Parotid gland (tissue), 1 donor: ENCODE data around the genes CISH, MAPKAPK3, RBM15B, RAD54L2 and DUSP7.

- PRO-cap = no peak
Measured at GRCh38 chr3:50356409-50357115, 2.8 kb downstream of the TMEM115 start.

GRCh38 chr3:50390569-50391133 lies 31.3 kb upstream of the TMEM115 start:
- PRO-cap = no peak

GRCh38 chr3:50445829-50446526 lies 57.5 kb downstream of the CACNA2D2 start:
- PRO-cap = no peak

DNA sequence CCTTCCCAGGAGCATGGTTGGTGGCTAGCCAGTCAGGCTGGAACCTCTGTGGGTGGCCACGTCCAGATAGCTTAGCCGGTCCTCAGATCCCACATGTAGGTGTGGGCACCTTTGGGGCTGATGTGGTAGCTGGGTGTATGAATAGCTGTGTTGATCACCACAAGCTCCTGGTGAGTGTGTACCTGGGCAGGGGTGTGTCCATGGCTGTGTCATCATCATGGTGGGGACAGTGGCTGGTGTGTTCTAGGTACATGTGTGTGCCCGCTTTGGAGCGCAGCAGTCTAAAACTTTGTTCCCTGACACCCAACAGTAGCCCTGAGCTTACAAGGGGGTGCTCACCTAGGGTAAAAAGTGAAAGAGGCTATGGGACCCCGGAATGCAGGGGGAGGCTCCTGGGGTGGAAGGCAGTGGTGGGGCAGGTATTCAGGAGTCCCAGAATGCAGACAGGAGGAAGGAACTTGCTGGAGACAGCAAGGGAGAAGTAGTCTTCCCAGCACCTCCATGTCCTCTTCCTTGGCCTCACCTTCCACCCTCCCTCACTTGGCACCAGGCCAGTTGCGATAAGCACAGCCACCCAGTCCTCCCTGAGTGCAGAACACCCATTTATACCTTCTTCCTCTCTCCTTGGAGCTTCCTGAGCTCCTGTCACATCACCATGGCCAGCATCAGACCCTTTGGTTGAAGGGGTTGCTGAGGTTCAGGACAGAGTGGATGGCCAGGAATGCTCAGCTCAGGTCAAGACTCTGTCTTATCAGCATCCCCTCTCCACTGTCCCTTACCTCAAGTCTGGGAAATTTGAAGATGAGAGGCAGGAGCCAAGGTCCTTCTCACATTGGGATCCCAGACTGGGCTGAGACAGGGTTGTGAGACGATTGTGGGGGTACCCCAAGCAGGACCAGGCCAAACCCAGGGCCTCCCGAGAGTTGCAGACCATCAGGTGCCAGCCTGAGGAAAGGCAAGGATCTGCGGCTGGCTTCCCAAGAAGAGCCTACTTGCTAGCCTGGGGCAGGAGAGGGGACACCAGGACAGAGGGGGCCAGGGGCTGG lies 1.1 kb downstream of the CISH start:
- PRO-cap = no peak

GRCh38 chr3:50611462-50612418 lies at the start of gene CISH:
CISH (minus strand) TSS chr3:50611774.
- PRO-cap = bidirectional peak, plus-strand start at chr3:50612136, minus-strand start at chr3:50611767; unidirectional peak, plus-strand start at chr3:50612217

GRCh38 chr3:50616356-50617272 lies at the start of gene MAPKAPK3:
MAPKAPK3 (plus strand) TSS chr3:50617151.
- PRO-cap = no peak

DNA sequence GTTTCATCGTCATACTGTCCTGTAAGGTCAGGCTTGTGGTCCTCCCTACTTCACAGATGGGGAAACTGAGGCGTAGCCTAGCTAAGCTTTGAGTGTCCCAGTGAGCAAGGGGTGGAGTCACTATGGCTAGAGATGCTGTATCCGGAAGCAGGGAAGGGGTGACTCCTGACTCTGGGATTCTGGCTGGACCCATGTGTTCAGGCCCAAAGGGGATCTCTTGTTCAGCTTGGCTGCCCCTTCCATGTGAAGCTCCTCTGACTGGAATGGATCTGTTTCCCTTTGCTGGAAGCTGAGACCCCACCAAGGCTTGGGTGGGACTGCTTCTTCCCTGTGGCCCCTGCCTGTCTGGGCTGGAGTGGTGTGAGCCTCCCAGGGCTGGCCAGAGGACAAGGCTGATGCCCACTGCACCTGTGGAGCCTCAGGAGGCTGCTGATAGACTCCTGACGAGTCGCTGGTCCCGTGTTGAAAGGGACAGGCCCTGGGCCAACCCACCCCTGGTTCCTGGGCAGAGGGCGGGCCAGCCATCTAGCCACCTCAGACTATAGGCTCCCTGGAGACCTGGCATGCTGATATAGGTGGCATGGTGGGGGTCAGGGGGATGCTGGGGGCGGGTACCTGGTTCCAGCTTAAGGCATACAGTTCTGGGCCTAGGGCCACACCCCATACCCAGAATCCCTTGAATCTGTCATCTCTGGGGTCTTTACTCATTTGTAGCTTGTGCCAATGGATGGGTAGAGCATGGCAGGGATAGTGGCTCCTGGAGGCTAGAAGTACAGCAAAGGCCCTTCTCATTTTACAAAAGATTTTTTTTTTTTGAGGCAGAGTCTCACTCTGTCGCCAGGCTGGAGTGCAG lies 1.2 kb downstream of the MAPKAPK3 start:
- PRO-cap = no peak

DNA sequence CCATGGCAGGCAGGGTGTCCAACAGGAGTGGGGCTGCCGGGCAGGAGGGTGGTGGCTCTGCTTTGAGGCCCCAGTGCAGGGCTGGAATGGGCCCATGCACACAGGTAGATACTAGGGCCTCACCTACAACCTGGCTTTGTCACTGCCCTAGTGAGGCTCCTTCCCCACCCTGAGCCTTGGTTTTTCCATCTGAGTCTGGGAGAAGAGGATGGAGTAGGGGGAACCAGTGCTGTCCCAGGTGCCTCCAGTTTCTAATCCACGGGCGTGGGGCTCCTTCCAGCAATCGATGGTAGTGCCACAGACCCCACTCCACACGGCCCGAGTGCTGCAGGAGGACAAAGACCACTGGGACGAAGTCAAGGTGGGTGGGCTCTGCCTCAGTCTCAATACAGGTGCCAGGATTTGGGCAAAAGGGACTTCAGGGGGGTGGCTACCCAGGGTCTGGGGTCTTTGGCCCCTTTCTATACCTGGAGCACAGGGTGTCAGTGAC lies 27.8 kb upstream of the DOCK3 start:
- PRO-cap = no peak

DNA sequence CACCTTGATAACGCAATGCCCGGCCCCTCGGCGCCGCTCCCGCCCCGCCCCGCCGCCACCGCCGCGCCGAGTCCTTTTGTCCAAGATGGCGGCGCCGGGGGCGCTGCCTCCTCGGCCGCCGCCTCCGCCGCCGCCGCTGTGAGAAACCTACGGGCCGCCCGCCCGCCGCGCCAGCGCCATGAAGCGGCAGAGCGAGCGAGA lies at the start of gene RBM15B:
TSS of gene RBM15B (plus strand) at position 64 of the 201 bp plus-strand sequence.
- PRO-cap = bidirectional peak, plus-strand start at position 79 of the sequence, minus-strand start outside the sequence

DNA sequence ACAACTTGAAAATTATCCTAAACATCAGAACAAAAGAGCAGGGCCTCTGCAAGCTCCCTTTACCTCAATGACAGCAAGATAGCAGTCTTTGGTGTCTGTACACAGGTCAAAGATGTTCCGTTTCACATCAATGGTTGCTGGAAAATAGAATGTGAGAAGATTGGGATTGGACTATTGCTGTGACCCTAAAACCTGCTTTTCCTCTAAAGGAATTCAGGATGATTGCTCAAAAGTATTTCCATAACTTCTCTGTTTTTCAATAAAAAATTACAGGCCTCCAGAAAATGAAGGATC lies 21.8 kb downstream of the RBM15B start:
- PRO-cap = no peak

- PRO-cap = unidirectional peak, plus-strand start at chr3:51538744
Measured at GRCh38 chr3:51538420-51539396, at the start of gene RAD54L2. RAD54L2 (plus strand) TSS chr3:51538719.

DNA sequence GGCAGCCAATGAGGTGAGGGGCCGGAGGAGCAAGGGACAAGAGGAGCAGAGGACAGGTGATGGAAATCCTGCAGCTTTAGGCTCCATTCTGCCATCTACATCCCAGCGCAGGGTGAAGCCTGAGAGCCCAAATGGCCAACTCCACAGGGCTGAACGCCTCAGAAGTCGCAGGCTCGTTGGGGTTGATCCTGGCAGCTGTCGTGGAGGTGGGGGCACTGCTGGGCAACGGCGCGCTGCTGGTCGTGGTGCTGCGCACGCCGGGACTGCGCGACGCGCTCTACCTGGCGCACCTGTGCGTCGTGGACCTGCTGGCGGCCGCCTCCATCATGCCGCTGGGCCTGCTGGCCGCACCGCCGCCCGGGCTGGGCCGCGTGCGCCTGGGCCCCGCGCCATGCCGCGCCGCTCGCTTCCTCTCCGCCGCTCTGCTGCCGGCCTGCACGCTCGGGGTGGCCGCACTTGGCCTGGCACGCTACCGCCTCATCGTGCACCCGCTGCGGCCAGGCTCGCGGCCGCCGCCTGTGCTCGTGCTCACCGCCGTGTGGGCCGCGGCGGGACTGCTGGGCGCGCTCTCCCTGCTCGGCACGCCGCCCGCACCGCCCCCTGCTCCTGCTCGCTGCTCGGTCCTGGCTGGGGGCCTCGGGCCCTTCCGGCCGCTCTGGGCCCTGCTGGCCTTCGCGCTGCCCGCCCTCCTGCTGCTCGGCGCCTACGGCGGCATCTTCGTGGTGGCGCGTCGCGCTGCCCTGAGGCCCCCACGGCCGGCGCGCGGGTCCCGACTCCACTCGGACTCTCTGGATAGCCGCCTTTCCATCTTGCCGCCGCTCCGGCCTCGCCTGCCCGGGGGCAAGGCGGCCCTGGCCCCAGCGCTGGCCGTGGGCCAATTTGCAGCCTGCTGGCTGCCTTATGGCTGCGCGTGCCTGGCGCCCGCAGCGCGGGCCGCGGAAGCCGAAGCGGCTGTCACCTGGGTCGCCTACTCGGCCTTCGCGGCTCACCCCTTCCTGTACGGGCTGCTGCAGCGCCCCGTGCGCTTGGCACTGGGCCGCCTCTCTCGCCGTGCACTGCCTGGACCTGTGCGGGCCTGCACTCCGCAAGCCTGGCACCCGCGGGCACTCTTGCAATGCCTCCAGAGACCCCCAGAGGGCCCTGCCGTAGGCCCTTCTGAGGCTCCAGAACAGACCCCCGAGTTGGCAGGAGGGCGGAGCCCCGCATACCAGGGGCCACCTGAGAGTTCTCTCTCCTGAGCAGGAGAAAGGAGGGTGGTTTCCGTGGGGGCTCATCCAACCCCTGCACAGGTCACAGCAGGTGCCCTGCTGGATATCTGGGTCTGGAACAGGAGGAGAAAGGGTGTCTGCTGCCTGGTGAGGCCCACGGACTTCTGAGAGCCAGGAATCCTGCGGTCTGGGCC lies 842 bp downstream of the GPR62 start:
- PRO-cap = no peak

DNA sequence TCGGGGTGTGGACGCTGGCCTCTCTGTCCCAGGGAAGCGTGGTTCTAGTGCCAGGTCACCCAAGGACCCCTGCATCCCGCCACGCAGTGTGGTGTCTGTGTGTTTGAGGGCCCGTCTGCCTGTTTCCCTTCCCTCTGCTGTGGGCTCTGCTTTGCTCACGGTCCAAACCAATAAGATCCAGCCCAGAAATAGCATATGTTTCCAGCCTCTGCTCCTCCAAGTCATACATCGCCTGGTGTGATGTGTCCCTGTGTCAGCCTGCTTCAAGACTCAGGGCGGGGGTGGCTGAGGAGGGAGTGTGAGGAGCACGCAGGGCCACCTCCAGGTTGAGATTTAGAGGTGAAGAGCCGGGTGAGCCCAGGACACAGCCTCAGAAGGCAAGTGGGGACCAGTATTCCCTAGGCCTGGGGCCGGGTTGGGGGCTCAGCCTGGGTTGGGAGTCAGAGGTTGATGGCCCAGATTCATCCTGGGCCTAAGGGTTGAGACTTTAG lies 21.9 kb upstream of the RPL29 start:
- PRO-cap = no peak

DNA sequence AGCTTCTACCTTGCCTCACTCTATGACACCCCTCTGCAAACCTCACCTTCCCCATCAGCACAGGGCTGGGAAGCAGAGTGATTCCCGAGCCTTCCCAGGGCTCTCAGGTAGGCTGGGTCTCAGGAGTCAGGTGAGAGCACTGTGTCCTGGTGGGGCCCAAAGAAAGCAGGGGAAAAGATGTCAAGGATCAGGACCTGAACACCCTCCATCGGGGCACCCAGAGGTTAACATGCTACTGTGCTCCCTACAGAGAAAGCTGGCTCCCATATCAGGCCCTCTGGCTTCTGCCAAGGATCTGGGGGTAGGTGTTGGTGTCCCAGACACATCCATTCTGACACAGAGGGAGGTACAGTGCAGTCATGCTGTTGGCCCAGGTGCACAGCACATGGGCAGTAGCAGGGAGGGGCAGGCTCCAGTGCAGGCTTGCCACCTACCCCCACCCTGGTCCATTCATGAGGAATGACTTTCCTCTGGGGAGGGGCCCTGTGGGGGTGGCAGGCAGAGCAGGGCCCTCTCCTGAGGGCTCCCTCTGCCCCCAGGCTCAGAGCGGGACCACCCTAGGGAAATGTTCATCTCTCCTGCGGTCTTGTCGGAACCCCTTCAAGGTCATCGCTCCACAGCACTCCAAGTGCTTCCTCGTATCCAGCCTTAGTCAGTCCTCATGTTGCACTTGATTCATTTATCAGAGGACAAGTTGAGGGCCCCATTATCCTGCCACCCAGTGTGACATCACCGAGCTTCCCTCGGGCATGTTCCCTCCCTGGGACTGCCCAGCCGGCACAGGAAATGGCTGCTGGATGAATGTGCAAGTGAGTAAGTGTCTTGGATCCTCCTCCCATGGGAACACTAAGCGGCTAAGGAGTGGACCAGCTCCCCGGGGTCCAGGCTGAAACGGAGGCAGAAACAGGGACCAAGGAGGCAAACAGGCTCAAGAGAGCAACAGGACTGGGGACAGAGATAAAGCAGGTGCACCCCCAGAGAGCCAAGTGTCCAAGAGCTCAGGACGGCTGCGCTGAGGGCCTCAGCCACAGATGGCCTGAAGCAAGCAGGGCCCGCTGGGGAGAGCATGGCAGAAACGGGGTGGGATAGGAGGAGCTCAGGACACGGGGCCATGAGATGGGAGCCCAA lies 10.0 kb downstream of the DUSP7 start:
- PRO-cap = no peak

- PRO-cap = no peak
Measured at GRCh38 chr3:52055254-52056269, 809 bp downstream of the DUSP7 start.

DNA sequence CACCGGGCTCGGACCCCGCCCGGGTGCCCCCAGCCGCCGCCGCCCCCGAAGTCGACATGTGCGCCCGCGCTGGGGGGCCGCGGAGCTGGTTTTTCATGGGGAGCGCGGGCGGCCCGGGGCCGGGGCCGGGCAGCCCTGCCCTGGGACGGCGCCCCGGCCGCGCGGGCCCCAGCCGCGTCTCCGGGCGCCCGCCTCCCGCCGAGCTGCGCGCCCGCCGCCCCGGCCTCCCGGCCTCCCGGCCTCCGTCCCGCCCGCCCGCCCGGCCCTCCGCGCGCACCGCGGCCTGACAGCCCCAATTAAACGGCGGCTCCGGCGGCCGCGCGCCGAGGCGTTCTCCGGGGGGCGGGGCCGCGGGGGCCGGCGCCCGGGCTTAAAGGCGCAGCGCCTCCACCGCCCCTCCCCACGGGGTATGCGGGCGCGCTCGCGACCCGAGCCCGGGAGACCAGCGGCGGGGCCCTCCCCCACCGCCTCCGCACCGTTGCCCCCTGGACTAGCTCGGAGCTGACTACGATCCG lies at the start of gene DUSP7:
TSS of gene DUSP7 (minus strand) at position 302 of the 515 bp plus-strand sequence.
- PRO-cap = unidirectional peak, minus-strand start at position 298 of the sequence

DNA sequence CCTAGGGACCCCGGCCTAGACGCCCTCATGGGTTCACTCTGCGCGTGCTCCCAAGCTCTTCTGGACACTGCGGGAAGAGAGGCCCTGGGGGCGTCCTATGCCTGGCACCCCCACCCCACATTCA lies 276 bp upstream of the DUSP7 start:
- PRO-cap = no peak

GRCh38 chr3:52108483-52108880 lies 45.7 kb downstream of the POC1A start:
- PRO-cap = no peak

- PRO-cap = unidirectional peak, plus-strand start at chr3:52121644
Measured at GRCh38 chr3:52121440-52121887, 32.8 kb downstream of the POC1A start.

GRCh38 chr3:52192808-52193426 lies 5.0 kb upstream of the ALAS1 start:
- PRO-cap = no peak